Monocyte (primary cell): Measurements from ENCODE around the genes NUDT13 and CFAP70.

- PRO-cap, 2 experiments, result no peak in any of the 2 experiments
These were observed 183 bp upstream of the MCU start for GRCh38 chr10:72691855-72692065.

DNA sequence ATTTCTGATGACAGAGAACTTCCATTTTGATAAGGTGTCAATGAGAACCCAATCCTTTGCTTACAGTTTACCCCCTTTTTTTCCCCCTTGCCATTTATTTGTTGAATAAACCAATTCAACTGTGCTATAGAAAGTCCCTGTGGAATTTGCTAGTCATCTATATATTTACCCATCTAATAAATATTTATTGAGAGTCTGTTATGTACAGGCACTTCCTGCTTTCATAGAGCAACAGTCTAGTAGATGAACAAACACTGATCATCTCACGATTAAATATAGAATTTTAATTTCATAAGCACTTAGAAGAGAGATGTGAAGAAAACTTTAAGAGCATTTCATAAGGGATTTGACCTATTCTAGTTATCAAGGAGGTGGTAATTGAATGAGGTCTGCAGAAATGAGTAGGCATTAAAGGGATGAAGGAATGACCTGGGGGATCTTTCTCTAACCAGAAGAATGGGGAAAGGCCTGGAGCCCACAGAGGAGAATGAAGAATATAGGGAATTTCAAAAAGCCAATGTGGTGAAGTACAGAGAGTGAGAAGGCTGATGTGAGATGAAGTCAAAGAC is 87.9 kb upstream of the OIT3 start:
- PRO-cap, 2 experiments, result no peak in any of the 2 experiments

DNA sequence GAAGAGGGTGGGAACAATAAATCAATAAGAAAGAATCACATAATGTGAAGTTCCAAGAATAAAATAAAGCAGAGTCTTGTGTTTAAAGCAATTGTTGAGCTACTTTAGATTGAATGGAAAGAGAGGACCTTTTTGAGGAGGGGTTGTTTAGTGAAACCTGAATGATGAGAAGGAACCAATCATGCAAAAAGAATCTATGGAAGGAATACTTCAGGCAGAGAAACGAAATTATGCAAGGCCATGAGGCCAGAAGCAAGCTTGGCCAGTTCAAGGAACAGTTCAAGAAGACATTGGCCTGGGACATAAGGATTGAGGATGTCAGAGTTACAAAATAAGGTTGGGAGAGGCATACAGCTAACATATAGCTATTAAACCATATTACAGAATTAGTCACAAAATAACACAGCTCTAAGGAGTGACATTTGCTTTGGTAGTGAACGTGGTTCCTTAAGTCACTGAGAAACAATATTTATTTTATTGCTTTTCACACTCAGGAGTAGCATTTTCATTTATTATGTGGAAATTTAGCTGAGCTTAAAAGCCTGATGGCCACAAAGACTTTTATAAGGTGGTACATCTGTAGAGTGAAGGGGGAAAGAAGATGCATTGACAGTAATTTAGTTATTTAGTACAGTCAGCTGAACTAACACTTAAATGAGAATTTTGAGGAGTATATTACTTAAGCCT is 86.8 kb upstream of the OIT3 start:
- PRO-cap, 2 experiments, result no peak in any of the 2 experiments

GRCh38 chr10:72886347-72887607 is 6.8 kb upstream of the OIT3 start:
- PRO-cap, 2 experiments, result no peak in any of the 2 experiments

DNA sequence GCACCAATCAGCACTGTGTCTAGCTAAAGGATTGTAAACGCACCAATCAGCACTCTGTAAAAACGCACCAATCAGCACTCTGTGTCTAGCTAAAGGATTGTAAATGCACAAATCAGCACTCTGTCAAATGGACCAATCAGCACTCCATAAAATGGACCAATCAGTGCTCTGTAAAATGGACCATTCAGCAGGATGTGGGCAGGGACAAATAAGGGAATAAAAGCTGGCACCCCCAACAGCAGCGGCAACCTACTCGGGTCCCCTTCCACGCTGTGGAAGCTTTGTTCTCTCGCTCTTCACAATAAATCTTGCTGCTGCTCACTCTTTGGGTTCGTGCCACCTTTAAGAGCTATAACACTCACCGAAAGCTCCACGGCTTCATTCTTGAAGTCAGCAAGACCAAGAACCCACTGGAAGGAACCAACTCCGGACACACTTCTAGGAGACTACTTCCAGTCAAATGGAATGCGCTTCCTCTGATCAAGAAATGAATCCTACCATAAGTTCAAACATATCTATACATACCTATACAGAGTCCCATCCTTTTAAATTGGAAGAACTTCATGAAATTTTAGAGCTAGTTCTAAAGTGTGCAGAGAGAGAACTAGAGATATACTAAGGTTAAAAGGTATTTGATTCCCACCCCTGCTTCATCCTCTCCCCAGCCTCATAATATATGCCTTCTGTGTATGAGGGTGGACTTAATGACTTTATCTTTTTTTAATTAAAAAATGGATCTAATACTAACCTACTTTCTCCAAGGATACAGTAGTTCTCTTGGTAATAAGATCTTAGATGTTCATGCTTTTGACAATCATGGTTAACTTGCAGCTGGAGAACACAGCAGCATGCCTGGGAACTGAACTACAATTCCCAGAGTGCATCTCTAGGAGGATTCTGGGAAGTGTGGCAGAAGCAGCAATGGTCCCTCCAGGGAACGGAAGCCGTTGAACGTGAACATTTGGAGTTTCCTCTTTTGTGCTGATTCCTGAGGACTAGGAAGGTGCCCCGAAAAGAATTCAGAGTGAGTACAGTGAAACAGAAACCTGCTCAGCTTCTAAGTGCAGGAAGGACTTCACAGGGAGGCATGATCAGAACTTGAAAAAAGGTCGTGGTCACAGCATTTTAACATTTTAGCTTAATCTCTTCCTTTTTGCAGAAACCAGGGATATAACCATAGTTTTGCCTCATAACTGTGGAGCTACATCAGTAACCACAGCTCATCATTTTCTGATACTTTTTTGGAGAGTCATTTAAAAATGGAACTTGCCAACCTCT is at the start of gene NUDT13:
Gene NUDT13, plus strand, starts transcription at position 912 of the 1,278 bp plus-strand sequence.
- PRO-cap, 2 experiments, result no peak in any of the 2 experiments

GRCh38 chr10:73165871-73166187 is 2.0 kb downstream of the ECD start:
- PRO-cap, 2 experiments, result peak in 1 of 2 experiments; most common minus-strand start chr10:73166120 (in 1)

- PRO-cap, 2 experiments, result no peak in any of the 2 experiments
These were observed at the start of gene CFAP70 for GRCh38 chr10:73357951-73359014. TSS of gene CFAP70 (minus strand) at chr10:73358864.

GRCh38 chr10:73432625-73433217 is 640 bp downstream of the MSS51 start:
- PRO-cap, 2 experiments, result no peak in any of the 2 experiments

DNA sequence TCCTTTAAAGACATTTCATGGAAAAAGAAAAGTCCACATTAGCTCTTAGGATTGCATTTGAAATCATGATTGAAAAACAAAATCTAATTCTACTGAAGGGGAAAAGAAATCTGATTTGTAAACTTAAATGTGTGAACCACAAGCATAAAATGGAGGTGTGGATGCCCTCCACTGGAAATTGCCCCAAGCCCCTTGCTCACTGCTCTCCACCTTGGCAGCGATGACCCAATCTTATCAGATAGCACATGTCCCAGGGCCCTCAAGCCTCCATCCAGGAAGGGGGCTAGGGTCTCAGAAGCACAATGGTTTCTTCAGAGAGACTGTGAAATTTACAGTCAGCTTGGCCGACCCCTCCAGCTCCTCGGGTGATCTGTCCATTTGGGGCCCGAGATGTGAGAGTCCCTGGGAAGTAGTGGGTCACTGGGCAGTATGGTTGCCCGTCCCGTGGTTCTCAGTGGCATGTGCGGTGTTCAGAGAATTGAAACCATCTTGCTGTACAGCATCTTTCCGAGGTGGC is 4.5 kb upstream of the MSS51 start:
- PRO-cap, 2 experiments, result no peak in any of the 2 experiments

GRCh38 chr10:73496295-73496544 is 396 bp upstream of the PPP3CB start:
- PRO-cap, 2 experiments, result no peak in any of the 2 experiments

- PRO-cap, 2 experiments, result no peak in any of the 2 experiments
These were observed 5.0 kb downstream of the SYNPO2L start for GRCh38 chr10:73650744-73651390.

DNA sequence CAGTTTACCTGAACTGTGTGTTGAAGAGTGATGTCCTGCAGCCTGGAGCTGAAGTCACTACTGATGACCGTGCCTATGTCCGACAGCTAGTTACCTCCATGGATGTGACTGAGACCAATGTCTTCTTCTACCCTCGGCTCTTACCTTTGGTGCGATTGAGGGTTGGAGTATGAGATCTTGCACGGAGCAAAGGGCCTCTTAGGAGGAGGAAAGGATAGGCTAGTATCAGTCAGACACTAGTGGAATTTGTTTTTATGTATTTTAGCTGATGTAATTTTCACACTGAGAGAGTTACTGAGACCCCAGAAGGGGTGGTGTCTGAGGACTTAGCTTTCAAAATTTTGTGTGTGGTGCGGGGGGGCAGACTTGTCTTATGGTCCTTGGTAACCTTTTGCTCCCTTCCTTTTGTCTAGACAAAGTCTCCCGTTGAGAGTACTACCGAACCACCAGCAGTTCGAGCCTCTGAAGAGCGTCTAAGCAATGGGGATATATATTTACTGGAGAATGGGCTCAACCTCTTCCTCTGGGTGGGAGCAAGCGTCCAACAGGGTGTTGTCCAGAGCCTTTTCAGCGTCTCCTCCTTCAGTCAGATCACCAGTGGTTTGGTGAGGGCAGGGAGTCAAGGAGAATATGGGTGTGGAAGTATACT is 2.1 kb upstream of the FUT11 start:
- PRO-cap, 2 experiments, result no peak in any of the 2 experiments

DNA sequence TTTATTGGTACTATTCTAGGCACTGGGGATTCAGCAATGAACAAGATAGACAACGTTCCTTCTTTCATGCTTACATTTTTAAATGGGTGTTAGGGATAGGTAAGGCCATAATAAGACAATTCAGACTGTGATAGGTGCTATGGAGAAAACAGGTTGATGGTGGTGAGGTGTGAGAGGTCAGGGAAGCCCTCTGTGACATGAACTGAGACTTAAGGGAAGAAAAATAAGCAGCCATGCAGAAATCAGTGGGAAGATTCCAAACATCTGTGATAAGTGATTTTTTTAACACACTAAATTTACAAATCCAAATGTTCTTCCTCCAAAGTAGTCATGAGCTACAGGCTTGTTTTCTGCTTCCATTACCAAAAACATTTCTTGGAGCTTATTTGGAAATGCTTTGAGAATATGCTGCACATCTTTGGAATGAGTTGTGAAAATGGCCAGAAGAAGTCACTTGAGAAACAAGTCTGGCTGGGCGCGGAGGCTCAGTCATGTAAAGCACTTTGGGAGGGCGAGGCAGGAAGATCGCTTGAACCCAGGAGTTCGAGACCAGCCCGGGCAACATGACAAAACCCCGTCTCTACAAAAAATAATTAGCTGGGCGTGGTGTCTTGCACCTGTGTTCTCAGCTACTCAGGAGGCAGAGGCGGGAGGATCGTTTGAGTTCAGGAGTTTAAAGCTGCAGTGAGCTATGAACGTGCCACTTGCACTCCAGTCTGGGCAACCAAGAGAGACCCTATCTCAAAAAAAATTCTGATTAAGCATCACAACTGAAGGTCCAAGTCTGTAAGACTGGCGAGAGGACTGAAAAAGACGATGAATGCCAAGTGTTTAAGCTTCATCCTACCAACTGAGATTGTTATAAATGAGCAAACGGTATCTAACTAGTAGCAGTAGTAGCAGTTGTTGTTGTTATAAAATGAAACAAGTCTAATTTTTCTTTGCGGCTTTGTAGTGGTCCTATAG is 922 bp upstream of the CHCHD1 start:
- PRO-cap, 2 experiments, result no peak in any of the 2 experiments

DNA sequence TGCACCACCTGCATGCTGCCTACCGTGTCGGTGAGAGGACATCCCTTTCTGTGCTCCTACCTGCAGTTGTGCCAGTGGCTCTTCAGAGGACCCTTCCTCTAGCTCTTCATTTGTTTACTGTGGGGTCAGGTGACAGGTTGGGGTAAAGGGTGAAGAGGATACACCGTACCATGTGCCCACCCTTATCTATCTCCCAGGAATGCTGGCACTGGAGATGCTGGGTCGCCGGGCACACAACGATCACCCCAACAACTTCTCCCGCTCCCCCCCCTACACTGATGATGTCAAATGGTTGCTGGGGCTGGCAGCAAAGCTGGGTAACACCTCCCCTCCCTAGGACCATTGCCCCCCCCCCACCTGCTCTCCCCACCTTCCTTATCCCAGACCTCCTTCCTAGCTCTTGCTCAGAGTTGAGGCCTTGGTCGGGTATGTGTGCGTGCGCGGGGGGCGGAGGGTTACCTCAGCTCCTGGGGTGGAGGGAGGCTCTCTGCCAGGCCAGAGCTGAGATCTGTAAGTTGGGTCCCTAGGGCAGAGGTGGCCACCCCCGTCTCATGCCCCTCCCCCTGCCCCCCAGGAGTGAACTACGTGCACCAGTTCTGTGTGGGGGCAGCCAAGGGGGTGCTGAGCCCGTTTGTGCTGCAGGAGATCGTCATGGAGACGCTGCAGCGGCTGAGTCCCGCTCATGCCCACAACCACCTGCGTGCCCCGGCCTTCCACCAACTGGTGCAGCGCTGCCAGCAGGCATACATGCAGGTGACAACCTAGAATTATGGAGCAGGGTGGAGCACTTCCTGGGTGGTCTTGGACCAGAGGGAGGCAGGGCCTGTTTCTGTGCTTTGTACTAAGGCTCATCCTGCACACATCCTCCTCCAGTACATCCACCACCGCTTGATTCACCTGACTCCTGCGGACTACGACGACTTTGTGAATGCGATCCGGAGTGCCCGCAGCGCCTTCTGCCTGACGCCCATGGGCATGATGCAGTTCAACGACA is 10.7 kb downstream of the NDST2 start:
- PRO-cap, 2 experiments, result peak in 2 of 2 experiments; most common plus-strand start position 410 of the sequence (in 1); most common minus-strand start position 108 of the sequence (in 1)

- PRO-cap, 2 experiments, result no peak in any of the 2 experiments
These were observed 12.8 kb upstream of the CAMK2G start for GRCh38 chr10:73887123-73887681.

DNA sequence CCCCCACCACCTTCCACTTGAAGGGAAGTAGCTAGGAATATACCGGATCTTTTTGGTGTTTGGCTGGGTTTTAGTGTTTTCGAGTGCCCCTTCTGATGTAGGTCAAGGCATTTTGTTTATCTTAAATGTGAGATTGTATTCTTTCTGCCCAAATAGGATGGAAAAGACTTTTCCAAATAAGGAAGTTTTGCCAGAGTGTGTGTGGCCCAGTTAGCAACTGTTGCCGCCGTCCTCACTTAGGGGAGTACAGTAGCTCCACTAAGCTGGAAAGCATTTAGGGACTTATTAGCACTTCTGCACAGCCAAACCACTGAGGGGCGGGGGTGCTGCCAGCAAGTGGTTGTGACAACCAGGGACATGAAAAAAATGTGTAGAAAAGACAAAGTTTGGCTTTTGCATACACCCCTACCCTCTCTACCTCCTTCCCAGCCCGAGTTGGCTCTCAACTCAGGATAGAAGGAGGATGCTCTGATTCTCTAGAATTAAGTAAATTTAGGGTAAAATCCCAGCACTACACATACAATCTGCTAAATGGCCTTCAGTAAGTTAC is 29.7 kb upstream of the VCL start:
- PRO-cap, 2 experiments, result no peak in any of the 2 experiments

DNA sequence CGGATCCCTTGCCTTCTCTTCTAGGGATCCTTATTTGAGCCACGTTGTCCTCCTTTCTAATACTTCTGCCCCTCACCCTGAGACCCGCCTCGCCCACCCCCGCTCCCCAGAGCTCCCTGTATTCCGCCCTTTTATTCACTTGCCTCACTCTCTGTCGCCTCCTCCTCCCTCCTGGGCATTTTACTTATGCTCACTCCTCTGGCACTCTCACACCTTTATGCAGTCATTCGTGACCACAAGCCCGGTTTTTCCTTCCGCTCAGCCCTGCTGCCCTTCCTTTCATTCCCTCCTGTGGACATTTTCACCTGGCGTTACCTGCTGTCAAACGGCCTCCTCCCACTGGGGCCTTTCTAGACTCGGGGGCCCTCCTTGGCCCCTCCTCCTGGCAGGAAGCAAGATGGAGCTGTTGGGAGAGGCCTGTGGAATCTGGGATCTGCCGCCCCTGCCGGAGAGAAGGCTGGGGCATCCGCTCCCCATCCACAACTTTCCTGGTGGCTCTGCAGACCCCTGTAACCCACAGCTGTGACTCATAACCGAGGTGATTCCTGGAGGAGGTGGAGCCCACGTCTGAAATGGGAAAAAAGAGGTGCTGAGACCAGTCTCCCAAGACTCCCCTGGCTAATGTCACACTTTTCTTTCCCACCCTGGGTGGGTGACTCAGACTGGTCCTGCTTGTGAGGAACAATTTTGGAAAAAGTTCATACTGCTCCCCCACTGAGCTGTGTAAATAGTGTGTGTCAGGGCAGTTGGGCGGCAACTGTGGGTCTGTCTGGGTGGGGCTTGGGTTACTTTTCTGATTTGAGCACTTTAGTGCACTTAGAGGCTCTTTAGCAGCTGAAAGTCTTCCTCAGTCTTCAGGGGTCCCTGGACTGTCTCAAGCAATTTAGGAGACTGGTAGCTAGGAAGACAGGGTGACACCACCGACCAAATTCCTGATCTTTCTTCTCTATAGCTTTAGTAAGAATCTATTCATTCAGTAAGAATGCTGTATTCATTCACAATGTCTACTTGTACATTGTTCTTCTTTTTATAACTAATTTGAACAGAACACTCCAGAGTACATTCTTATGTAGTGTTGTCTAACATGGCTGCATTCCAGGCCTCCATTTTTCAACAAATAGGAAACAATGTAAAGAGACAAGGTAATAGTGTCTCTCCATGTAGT is 1.3 kb downstream of the VCL start:
- PRO-cap, 2 experiments, result no peak in any of the 2 experiments

DNA sequence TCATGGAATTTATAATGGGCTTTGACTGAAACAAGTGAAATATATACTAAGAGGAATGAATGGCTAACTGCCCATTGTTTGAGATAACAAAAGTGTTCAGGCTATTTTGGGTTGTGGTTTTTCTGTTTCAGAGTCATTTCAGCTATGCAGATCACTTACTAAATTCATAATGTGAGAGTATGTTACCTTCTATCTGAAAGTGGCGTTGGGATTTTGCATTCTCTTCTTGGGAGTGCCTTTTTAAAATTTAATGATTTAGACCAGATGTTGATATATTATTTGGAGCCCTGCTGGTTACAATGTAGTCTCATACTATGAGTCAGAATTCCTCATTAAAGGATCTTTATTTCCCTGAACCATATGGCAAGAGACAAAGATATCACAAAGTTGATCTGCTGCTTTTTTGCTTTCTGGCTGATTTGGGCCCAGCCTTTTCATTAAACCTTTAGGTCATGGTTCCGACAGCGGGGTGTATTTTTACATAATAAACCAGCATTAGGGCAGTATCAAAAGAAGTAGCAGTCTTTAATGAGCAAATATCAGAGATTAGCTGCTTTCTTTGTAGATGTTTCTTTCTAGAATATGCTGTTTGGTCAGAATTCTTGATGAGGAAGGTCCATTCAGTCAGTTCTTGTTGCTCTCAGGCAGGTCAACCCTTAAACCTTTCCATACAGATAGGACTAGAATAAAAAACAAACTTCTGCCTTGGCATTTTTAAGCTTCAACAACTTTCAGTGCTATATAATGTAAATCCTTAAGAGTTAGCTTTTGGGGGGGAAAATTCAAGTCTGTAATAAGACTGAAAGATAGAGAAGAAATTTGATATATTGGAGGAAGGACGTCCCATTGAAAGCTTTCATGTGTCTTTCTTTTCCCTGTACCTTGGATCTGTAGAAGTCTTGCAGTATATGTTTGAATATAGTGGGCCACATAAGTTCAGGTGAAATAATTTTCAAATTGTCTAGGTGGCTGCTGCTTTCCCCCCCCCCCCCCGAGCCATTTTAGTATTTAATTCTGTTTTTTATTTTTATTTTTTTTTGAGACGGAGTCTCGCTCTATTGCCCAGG is 10.7 kb downstream of the VCL start:
- PRO-cap, 2 experiments, result no peak in any of the 2 experiments

DNA sequence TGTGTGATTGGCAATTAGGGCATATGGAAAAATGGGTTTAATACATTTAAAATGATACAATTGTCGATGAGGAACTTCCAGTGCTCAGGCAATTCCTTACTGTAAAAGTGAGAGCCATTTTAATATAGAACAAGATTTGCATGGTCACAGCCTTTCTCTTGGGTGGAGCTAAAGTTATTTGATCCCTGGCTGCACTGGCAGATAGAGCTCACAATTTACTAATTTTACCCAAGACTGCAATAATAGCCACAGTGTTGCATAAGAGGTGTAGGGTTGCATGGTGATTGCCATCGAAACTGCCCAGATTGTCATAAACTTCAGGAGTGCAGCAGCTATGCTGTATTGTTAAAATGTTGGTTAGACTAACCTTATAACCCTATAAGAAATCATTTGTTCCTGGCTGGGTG is 49.9 kb downstream of the VCL start:
- PRO-cap, 2 experiments, result no peak in any of the 2 experiments

GRCh38 chr10:74217961-74218564 is 67.0 kb downstream of the ADK start:
- PRO-cap, 2 experiments, result peak in 1 of 2 experiments; most common plus-strand start chr10:74218175 (in 1)